Ovary (tissue), 7 donors: ENCODE data around the gene PIWIL1.

- PRO-cap, 7 experiments = no peak in any of the 7 experiments
- RAMPAGE, long total RNA, 2 experiments = no peak in any of the 2 experiments
These were observed 51.9 kb downstream of the GLT1D1 start for GRCh38 chr12:128905078-128905629.

DNA sequence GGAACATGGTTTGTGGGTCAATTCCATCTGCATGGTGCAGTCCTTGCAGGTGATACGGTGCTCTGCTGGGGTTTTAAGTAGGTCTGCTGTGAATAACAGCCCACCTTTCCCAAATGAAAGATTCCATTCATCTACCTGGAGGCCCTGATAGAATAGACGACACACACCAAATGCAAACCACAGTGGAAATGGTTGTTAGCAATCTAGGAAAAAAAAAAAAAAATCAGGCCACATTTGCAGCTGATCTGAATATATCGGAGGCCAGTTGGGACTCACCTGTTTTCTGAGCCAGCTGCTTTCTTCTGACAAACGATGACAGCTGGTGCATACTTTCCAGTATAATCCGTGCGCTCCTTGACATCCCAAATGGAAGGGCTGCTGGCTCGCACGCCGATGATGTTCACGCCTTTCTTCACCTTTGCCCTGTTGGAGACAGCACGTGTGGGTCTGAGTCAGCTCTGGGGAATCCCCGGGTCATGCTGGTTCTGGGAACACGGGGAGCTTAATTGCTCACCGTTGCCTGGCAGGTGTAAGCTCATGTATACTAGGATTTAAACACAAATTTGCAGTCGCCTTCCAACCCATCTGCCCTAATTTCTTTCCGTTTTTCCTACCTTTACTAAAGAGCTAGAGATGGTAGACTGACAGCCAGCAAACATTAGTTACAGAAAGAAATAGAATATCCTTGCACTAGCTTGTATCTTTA lies 372.9 kb downstream of the TMEM132D start:
- PRO-cap, 7 experiments = no peak in any of the 7 experiments
- RAMPAGE, long total RNA, 2 experiments = no peak in any of the 2 experiments

- PRO-cap, 7 experiments = no peak in any of the 7 experiments
- RAMPAGE, long total RNA, 2 experiments = no peak in any of the 2 experiments
These were observed 64.4 kb upstream of the FZD10 start for GRCh38 chr12:130097578-130098614.

- PRO-cap, 7 experiments = no peak in any of the 7 experiments
- RAMPAGE, long total RNA, 2 experiments = no peak in any of the 2 experiments
These were observed at the start of gene PIWIL1 for GRCh38 chr12:130337745-130338300. PIWIL1 (plus strand) TSS chr12:130337887.

- PRO-cap, 7 experiments = no peak in any of the 7 experiments
- RAMPAGE, long total RNA, 2 experiments = no peak in any of the 2 experiments
These were observed 70.5 kb downstream of the PIWIL1 start for GRCh38 chr12:130408181-130408525.

GRCh38 chr12:130993704-130994407 lies 40.1 kb downstream of the ADGRD1 start:
- PRO-cap, 7 experiments = no peak in any of the 7 experiments
- RAMPAGE, long total RNA, 2 experiments = no peak in any of the 2 experiments

DNA sequence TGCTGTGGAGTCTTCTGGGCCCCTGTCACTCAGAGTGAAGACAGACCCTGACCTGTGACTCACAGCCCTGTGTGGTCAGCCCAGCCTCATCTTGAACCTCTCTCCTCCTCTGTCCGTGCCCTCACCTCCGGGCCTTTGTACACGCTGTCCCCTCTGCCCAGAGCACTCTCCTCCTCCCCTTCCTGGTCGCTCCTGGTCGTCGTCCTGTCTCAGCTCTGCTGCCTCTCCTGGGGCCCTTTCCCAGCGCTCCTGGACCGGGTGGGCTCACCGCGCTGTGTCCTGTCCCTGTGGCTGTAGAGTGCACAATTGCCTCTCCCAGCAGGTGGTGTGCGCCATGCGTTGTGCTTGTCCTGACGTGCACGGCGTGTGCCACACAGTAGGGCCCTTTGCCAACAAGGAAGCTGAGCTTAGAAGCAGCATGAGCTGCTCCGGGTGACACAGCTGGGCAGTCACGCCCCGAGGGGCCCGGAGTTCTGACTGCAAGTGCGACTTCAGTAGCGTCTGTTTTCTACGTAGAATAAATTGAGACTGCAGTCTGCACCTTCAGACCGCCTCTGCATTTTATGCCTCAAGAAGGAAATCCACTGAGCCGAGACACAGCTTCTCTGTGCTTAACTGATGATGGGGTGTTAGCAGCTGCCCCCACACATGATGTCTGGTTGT lies 81.4 kb downstream of the ADGRD1 start:
- PRO-cap, 7 experiments = no peak in any of the 7 experiments
- RAMPAGE, long total RNA, 2 experiments = no peak in any of the 2 experiments

GRCh38 chr12:131242767-131243381 lies 289.2 kb downstream of the ADGRD1 start:
- PRO-cap, 7 experiments = no peak in any of the 7 experiments
- RAMPAGE, long total RNA, 2 experiments = no peak in any of the 2 experiments

- PRO-cap, 7 experiments = no peak in any of the 7 experiments
- RAMPAGE, long total RNA, 2 experiments = no peak in any of the 2 experiments
These were observed 181.2 kb upstream of the SFSWAP start for GRCh38 chr12:131529579-131530275.

DNA sequence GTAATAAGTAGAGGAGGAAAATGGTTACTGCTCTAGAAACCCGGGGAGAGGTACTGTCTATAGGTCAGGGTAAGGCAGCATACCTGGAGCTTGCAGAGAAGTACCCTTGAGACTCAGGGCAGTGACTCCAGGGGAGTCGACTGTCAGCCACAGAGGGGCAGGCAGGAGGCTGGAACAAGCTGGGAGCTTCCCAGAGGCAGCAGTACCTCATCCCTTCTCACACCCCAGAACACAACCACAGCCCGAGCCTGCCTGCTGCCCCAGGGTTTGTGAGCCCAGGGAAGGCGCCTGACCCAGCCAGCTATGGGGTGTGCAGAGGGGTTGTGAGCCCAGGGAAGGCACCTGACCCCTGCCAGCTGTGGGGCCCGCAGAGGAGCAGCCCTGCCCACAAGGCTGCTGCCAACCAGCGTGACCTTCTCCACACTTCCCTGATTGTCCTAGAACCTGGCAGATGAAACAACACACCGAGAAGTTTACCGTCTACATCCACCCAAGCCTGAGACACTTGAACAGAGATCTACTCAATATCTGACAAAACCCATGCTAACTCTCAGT lies 47.1 kb downstream of the SFSWAP start:
- PRO-cap, 7 experiments = no peak in any of the 7 experiments
- RAMPAGE, long total RNA, 2 experiments = no peak in any of the 2 experiments

GRCh38 chr12:131764227-131764714 lies 53.4 kb downstream of the SFSWAP start:
- PRO-cap, 7 experiments = no peak in any of the 7 experiments
- RAMPAGE, long total RNA, 2 experiments = start-site peak on the plus strand in 1 of 2 experiments, at chr12:131764539-131764557 at its widest, 21 reads per replicate

DNA sequence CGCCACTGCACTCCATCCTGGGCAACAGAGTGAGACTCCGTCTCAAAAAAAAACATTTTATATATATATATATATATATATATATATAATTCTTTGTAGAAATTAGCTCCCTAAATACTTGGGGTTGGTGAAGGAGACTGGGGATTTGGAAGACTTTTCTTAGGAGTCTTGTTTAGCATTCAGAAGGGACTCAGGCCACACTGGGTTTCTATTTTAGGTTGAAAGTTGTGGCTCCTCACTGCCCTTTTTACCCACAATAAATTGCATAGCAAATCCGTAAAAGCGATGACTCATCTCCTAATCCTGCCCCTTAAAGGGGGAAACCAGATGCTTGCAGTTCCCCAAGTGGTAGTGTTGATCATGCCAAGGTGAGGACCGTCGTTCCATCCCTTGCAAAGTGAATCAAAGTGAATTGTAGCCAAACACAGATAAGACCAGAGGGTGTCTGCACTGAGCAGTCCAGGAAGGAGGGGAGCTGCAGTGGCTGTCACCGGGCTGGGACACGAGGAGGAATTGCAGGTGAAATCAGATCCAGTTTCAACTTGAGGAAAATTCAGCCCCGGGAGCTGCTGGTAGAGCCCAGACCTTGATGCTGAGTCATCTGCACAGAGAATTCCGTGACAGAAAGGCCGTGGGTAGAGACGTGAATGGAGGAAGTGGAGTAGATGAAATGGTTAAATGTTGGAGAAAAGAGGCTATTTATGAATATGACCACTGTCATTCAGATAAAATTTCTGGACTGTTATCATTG lies 44.3 kb upstream of the MMP17 start:
- PRO-cap, 7 experiments = no peak in any of the 7 experiments
- RAMPAGE, long total RNA, 2 experiments = no peak in any of the 2 experiments

DNA sequence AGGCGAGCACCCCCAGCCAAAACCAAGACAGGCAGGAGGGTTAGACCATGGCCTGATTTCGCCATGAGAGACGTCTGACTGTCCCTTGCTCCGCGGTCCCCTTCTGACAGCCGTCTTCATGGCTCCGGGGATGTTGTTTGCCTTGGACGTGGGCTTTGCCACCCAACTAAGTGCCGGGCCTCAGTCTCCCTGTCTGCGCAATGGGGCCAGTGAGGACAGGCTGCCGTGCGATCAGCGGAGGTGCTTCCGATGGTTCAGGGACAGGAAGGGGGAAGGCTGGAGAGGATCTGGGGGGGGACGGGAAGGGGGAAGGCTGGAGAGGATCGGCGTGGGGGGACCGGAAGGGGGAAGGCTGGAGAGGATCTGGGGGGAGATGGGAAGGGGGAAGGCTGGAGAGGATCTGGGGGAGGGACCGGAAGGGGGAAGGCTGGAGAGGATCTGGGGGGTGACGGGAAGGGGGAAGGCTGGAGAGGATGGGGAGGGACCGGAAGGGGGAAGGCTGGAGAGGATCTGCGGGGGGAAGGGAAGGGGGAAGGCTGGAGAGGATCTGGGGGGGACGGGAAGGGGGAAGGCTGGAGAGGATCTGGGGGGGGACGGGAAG lies 3.4 kb downstream of the MMP17 start:
- PRO-cap, 7 experiments = peak in 7 of 7 experiments; most common plus-strand start position 506 of the sequence (in 5); most common minus-strand start position 365 of the sequence (in 5)
- RAMPAGE, long total RNA, 2 experiments = no peak in any of the 2 experiments

DNA sequence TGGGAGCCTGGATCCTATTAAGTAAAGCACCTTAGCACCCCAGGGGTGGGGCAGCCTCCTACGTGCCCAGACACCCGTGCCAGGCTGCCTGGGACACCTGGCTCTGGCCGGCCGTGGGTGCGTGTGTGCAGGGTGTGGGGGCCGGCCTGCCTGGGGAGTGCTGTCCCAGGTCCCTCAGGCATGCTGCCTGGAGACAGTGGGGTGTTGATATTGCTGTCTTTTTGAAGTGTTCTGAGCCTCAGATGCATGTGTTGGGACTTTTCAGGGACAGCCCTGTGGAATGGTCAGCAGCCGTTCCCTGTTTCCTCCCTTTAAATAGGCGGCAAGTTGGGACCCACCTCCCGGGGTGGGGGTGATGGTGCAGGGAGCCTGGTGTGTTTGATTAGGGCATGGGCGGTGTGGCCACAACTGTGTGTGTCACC lies 7.9 kb downstream of the ULK1 start:
- PRO-cap, 7 experiments = no peak in any of the 7 experiments
- RAMPAGE, long total RNA, 2 experiments = no peak in any of the 2 experiments

DNA sequence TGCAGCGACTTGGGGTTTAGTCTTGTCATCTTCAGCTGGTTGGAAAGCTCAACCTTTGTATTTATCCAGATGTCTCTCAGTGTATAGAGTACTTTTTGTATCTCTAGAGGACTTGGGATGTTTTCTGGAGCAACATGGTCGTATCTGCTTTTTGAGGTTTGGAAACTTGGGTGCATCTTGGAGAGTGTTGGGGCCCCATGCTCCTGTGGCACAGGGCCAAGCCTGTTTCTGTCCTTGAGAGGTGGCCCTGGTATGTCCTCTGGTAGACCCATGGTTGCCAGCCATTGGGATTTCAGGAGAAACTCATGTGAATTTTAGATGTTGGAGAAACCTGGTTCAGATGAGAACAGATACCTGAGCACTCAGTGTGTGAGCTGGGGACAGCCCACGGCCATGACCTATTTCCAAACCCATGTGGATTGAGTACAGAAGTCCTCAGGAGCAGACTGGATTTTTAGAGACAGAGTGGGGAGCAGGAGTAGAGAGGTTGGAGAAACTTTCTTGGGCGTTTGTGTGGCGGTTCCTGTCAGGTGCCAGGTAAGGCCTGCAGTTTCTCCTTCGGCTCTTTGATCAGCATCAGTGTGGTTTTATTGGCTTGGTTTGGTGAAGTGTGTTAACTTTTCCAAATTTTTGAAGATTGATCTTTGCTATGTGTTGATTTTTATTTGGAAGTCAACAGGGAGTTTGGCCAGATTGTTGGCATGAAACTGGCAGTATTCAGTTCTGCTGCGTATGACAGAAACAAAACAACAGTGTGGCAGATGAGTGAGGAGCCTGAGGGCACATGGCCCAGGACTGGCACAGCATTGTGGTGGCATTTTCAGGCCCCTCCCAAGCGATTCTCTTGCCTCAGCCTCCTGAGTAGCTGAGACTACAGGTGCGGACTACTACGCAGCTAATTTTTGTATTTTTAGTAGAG lies 42.8 kb downstream of the EP400 start:
- PRO-cap, 7 experiments = no peak in any of the 7 experiments
- RAMPAGE, long total RNA, 2 experiments = no peak in any of the 2 experiments

- PRO-cap, 7 experiments = no peak in any of the 7 experiments
- RAMPAGE, long total RNA, 2 experiments = no peak in any of the 2 experiments
These were observed 87.9 kb downstream of the EP400 start for GRCh38 chr12:132037475-132038114.

- PRO-cap, 7 experiments = no peak in any of the 7 experiments
- RAMPAGE, long total RNA, 2 experiments = no peak in any of the 2 experiments
These were observed 19.0 kb downstream of the NOC4L start for GRCh38 chr12:132163178-132163647.

GRCh38 chr12:132275016-132275506 lies 54.3 kb downstream of the GALNT9 start:
- PRO-cap, 7 experiments = no peak in any of the 7 experiments
- RAMPAGE, long total RNA, 2 experiments = no peak in any of the 2 experiments

DNA sequence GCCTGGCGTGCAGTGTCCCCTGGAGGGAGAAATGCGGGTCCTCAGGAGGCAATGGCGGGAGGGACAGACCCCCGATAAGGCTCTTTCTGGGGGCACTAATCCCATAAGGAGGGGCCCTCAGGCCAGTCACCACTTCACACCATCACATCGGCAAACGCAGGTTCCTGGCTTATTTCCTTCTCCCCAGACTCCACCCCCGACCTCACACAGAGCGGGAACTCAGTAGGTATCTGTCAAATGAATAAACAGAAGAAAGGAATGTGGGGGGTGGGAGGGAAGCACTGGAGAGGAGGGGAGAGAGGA lies 52.8 kb upstream of the FBRSL1 start:
- PRO-cap, 7 experiments = no peak in any of the 7 experiments
- RAMPAGE, long total RNA, 2 experiments = no peak in any of the 2 experiments

- PRO-cap, 7 experiments = peak in 2 of 7 experiments; most common plus-strand start chr12:132445671 (in 1); most common minus-strand start chr12:132445743 (in 2)
- RAMPAGE, long total RNA, 2 experiments = no peak in any of the 2 experiments
These were observed 44.8 kb upstream of the FBRSL1 start for GRCh38 chr12:132444740-132445913.